Measurements from ENCODE around the gene ESYT2.

- RRBS = no CpG with 5 or more reads among the region's 7 CpGs
These were observed 42.3 kb downstream of the RNF32 start for GRCh38 chr7:156682548-156683516.

DNA sequence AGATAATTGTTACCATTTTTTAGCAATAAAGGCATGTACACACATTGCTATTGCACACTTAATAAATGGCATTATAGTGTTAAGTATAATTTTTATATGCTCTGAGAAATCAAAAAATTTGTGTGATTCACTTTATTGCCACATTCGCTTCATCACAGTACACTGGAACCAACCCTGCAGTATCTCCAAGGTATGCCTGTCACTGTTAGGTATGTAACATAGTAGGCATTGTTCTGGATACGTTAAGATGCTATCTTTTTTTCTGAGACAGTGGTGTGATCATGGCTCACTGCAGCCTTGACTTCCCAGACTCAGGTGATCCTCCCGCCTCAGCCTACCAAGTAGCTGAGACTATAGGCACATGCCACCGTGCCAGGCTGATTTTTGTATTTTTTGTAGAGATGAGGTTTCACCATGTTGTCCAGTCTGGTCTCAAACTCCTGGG is 91.6 kb downstream of the LMBR1 start:
- RRBS = no CpG with 5 or more reads among the region's 4 CpGs

DNA sequence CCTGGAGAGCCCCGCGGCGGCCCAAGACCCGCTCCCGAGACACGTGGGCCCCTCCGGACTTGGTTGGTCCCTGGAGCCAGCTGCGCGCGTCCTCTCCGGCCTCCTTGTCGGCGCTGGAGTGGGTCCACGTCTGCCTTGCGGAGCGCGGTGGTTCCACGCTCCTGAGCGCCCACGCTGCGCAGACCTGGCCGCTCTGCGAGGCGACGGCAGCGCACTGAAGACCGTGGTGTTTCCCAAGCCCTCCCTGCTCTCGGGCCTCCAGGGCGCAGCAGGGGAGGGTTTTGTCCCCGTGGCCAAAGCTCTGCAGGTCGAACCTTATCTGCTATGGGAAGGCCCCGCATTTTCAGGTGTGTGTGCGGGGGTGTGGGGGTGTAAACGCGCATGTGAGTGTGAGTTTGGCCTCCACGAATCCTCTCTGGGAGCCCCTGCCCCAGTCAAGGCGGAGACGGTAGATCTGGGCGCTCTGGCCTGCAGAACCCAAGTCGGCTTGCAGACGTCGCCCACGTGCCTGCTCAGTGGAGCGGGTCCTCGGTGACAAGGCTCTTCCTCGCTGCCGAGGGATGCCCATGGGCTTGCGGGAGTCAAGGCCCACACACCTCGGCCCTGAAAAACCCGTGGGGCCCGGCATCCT is 613 bp upstream of the MNX1 start:
- RRBS = 2% methylated on average over 11 of the region's 51 CpGs

DNA sequence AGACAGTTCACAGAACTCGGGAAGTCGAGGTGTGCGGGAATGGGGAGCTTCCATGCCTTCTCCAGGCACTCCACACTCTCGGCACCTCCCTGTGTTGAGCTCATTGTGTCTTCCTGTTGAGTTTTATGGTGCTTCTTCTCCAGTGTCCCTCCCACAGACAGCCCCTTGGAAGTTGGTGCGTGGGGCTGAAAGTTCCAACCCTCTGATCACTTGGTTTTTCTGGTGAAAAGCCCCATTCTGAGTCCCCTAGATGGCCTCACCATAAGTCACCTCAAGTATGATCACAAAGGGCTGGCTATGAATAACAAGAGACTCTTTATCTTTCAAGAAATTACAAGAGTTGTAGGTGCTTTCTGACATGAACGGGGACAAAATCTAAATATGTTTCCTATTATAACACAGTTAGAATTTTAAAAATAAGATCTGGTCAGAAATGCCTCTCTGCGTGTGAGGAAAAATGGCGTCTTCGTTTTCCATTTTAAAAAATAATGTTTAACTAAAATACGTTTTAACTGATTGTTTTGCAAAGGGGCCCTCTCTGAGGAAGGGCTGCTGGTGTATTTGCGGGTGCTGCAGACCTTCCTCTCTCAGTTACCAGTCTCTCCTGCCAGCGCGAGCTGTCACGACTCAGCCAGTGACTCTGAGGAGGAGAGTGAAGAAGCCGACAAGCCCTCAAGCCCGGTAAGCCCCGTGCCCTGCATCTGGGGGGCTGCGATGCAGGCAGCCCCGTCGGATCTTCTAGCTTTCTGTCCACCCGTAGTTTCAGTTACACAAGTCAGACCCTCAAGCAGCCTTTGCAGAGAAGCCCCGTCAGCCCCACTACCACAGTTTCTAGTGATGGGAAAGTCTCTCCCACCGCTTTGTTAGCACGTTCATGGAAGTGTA is 44.9 kb downstream of the UBE3C start:
- RRBS = no CpG with 5 or more reads among the region's 24 CpGs

DNA sequence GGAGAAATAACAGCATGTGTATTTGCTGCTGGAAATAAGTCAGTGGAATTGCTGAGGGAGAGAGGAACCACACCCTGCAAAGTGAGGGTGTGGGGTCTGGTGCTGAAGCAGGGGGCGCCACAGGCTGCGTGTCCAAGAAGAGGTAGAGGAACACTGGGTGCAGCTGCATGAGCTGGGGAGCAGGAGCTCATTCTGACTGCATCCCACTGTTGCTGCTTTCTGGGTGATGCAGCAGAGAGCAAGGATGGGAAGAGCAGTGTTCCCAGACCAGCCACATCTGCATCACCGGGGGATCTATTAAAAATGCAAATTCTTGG is 97.2 kb upstream of the DNAJB6 start:
- RRBS = no CpG with 5 or more reads among the region's 3 CpGs

GRCh38 chr7:157337213-157337815 is 510 bp downstream of the DNAJB6 start:
- RRBS = 1% methylated on average over 13 of the region's 55 CpGs

- RRBS = no CpG with 5 or more reads among the region's 18 CpGs
These were observed 37.0 kb downstream of the DNAJB6 start for GRCh38 chr7:157373596-157374329.

DNA sequence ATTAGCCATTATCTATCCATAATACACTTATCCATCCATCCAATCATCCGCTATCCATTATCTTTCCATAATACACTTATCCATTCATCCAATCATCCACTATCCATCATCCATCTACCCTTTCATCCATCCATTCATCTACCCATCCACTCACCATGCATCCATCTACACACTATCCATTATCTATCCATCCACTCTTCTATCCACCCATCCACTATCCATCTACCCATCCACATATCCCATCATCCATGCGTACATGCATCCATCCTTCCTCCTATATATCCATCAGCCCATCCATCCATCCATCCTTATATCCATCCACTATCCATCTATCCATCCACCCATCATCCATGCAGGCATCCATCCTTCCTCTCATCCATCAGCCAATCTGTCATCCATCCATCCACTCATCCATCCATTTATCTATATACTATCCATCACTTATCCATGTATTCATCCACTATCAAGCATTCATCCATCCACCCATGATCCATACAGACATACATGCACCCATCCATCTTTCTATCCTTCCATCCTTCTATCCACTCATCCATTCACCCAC is 485.8 kb downstream of the DNAJB6 start:
- RRBS = no CpG with 5 or more reads among the region's 2 CpGs

- RRBS = no CpG with 5 or more reads among the region's 2 CpGs
These were observed 621.1 kb downstream of the PTPRN2 start for GRCh38 chr7:157966247-157967152.

- RRBS = 90% methylated on average over 5 of the region's 11 CpGs
These were observed 330.6 kb downstream of the PTPRN2 start for GRCh38 chr7:158257025-158257349.

GRCh38 chr7:158348533-158348732 is 239.2 kb downstream of the PTPRN2 start:
- RRBS = no CpG with 5 or more reads among the region's 3 CpGs

DNA sequence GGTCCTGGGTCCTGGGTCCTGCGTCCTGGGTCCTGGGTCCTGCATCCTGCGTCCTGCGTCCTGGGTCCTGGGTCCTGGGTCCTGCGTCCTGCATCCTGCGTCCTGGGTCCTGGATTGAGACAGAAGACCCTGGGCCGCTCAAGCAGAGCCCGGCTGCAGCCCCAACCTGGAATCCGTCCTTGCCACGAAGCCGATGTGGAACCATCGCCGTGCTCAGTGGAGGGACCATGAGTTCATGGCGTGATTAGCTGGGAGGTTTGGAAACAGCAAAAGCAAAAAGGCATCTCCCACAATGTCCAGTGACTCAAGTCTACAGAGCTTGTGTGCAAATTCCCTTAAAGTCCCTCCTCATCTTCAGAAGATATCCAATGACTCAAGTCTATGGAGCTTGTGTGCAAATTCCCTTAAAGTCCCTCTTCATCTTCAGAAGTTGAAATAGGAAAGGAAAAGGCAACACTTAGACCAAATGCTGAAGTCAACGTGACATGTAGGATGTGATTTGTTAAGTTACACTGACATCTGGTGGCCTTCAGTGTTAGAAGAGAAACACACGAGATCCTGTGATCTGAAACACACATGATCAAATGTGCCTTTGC is 179.9 kb downstream of the PTPRN2 start:
- RRBS = no CpG with 5 or more reads among the region's 15 CpGs

DNA sequence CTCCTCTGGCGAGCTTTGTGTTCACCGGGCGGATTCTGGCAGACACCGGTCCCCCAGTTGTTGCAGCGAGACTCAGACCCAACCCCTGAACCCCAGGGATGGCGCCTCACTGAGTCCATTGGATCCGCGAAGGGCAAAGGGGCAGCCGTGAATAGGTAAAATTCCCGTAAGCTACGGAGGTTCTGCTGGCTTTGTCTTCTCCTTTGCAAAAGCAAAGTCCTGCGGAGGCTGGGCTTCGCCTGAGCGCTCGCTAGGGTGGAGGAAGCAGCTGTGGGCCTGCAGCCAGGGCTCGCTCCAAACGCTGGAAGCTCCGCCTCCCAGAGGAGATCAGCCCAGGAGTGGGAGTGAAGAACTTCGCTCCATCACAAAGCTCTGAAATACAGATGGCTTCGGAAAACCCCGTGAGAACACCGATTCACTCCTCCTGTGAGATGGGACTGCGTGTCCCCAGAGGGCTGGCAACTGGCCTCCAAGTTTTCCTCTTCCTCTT is 38.2 kb downstream of the PTPRN2 start:
- RRBS = no CpG with 5 or more reads among the region's 23 CpGs

DNA sequence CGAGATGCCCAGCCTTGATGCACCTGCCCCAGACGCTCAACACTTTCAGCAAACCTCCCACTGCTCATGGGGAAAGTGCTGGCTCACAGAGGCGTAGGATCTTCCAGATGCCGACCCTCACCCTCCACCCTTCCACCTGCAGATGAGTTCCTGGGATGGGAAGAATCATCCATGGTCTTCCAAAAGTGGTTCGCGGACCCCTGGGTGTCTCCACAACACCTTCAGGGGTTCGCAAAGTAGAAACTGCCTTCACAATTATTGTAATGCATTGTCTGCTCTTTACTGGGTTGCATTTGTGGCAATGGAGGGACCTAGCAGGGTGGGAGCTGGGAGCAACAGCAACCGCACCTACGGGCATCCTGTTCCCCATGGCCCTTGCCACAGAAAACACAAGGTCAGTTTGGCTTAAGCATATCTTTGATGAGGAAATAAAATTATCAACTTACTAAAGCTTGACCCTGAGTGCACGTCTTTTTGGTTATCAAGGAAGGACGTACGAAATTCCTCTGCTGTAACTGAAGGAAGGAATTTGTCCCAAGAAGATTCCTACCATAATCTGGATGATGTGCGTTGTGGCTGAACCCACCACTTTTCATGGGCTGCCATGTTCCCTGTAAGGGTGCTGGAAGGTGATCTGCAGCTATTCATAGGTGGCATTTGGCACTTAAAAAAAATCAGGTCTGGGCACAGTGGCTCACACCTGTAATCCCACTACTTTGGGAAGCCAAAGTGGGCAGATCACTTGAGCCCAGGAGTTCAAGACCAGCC is 19.9 kb upstream of the PTPRN2 start:
- RRBS = no CpG with 5 or more reads among the region's 13 CpGs

DNA sequence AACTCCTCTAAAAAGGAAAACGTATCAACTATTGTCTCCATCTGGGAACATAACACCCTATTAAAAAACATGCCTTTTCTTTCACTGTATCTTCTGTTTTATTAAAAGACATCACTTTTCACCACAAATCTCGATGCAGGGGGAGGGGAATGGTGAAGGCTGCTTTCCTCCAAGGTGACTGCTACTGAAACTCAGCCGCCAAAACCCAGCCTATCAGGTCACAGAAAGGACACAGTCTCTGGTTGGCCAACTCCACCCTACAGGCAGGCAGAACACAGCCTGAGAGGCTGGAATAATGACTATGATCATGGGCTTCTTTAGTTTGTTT is 42.0 kb downstream of the NCAPG2 start:
- RRBS = no CpG with 5 or more reads among the region's 3 CpGs

DNA sequence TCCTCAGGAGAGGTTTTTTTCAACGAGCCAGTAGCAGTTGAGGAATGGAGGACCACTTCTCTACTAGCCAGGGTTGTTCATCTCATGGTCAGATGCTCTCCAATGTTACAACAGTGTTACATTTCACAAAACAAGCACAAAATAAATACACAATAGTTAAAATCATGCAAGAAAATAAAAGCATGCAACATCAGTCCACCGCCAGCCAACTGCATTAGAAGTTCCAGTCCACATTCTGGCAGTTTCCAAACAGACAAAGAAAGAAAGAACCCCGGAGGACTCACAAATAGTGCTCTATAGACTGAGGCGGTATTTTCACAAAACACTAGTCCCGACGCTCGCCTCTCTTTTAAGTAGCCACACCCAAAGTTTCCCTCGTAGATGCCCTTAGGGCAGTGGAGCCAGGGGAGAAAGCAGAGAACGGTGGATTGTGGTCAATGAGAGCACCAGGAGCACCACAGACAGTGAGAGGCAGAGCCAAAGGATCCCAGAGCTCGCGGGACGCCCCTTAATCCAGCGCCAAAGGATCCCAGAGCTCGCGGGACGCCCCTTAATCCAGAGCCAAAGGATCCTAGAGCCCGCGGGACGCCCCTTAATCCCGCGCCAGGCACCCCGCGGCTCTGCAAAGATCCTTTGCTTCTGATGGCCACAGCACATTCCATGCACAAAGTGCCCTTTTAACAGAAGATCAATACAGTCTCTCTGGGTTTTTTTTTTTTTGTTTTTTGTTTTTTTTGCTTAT is 52.6 kb upstream of the NCAPG2 start:
- RRBS = no CpG with 5 or more reads among the region's 23 CpGs

DNA sequence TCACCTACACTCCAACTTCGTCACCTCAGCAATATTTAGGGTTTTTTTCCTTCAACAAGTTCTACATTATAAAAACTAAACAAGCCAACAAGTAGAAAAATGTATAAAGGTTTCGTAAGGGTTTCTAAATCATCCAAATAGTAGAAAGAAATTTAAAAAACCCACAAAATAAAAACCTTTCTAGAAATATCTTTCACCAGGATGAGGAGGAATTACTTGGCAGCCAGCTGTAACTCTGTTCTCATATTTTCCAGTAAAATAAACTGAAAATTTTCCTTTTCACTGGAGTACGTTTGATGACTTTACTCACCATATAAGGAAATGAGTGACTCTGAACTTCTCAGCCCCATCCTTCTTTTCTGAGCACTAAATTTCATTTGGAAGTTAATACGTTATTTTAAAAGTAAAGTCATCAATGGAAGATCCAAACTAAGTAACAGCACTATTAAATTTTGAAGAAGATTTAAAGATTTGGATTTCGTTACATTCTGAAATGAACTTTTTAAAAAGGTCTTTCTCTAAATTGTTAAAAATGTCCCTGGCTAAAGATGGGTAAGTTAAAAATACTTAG is 43.5 kb downstream of the ESYT2 start:
- RRBS = no CpG with 5 or more reads among the region's 5 CpGs

DNA sequence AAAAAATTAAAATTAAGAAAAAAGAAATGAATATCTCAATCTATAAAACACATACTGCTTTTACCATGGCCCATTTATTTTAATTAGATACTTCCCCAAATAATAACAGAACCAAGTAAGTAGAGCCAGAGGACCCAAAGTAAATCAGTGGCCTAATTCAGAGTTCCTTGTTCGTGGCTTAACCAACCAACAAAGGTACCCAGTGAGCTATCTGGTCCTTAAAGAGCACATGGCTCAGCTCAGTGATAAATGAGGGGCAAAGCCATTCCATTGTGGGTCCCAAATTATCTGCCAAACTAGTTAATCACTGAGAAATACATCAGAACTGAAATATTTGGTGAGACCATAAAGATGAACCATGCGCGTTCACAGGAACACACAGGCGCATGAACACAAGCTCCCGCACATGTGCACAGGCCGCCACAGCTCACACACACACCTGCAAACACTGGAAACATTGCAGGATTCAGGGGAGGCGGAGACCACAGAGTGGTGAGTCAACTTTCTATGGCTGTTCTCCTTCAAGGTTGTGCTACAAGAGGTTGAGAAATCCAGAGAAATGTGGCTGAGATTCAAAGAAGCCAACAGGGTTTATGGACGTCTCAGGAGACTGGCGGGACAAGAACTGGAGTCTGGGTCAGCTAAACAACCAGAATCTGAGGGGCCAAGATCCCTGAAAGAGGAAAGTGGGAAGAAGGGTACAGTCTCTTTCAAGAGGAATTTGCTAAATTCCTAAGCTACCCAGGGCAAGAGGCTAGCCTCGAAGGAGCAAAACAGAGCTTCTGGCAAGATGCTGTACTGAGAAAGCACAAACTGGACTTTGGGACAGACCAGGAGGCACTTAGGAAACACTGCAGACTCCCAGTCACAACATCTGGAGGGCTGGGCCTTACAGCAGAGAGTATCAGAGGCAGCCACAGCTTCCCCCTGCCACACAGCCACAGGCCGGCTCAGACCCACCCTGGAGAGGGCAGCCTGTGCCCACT is 17.8 kb downstream of the ESYT2 start:
- RRBS = no CpG with 5 or more reads among the region's 11 CpGs

GRCh38 chr7:158825563-158826492 is 3.5 kb downstream of the ESYT2 start:
- RRBS = no CpG with 5 or more reads among the region's 9 CpGs

- RRBS = 1% methylated on average over 35 of the region's 77 CpGs
These were observed at the start of gene ESYT2 for GRCh38 chr7:158829092-158829585. ESYT2 (minus strand) TSS chr7:158829509.

Data from pericardium (tissue), 1 donor.